Hematopoietic multipotent progenitor cell (in vitro differentiated cells): ENCODE measurements around the gene IRS2.

DNA sequence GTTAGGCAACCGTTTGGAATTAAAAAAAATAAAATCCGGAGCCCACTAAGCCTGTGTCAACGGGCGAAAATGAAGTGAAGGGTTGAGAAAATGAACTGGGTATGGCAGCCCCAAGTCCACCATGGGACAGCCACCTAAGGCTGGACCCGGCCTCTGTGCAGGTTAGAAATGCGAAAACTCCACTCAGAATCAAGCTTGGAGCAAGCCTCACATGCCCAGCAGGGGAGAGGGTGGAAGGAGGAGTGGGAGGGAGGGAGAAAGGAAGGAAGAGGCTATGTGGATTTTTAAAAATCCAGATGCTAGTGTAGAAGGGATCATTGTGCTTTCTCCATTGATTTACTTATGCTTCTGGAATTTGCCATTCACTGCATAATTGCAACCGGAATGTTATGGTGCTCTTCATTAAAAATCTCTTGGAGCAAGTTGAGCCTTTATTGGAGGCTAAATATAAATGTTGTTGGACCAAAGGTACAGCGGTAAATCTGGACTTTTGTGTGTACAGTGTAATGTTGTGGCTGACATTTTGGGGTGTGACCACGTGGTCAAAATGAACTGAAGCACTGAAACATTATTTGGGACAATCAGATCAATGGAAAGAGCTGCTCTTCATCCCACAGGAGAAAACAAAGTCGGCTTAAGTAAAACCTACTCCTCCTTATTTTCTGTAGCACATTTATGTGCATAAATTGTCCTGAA, 101.0 kb downstream of the IRS2 start:
- CAGE, long polyA plus RNA = no peak

GRCh38 chr13:109715844-109716503, 70.4 kb downstream of the IRS2 start:
- CAGE, long polyA plus RNA = no peak

- CAGE, long polyA plus RNA = no peak
Measured at GRCh38 chr13:109764881-109765482, 21.4 kb downstream of the IRS2 start.

- CAGE, long polyA plus RNA = no peak
Measured at GRCh38 chr13:109786420-109786718, at the start of gene IRS2. Gene IRS2, minus strand, starts transcription at chr13:109786583.

- CAGE, long polyA plus RNA = no peak
Measured at GRCh38 chr13:109786719-109787133, 343 bp upstream of the IRS2 start.

GRCh38 chr13:109790122-109790589, 3.8 kb upstream of the IRS2 start:
- CAGE, long polyA plus RNA = no peak

DNA sequence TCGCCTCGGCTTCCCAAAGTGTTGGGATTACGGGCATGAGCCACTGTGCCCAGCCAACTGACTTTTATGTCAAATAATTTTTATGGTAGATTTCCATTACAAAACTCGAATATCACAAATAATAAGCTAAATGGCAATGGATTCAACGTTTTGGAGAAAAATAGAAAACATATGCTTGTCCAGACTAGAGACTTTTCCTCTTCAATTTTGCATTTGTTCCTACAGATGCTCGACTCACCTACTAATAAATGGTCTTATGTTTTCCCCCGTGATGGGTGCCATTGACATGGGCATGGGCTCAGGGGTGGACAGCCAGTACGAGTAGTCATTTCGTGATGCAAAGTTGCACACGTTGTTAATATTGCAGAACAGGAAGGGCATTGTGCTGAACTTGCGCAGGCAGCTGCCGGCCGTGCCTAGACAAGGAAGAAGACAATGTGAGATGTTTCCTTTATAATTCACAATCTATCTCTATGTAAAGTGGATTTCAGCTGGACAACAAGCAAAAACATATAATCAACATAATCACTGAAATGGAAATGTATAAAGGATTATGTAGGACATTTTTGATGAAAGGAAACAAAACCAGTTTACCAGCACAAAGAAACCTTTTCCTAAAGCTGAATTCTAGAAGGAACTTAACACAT, 145.9 kb downstream of the COL4A1 start:
- CAGE, long polyA plus RNA = no peak

DNA sequence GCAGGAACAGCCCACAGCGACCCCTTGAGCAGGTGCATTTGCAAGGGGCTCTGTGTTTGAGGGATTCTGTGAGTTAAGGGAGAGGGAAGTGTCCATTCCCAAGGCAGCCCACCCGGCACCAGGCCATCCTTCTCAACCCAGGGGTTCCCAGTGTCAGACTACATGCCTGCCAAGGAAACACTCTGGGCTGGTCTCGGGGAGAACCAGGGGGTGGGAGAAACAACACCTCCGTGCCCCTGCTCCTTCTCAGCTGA, 135.2 kb downstream of the COL4A1 start:
- CAGE, long polyA plus RNA = no peak

DNA sequence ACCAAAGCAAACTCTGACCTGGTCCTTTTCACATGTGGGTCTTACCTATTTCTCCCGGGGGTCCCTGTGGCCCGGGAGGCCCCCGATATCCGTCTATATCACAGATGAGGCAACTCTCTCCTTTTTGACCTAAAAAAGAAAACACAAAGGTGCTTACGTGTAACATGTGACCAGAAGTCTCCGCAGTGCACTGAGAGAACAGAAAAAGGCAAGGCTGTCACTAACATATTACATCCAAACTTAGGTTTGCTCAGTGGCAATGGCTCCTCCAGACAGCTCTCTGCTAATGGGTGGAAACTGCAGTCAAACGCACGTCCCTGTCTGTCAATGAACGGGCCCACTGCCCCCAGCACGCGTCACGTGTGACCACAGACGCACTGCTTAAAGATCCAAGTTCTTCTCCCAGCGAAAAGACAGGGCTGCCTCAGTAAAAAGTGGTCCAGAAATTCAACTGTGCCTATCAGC, 114.1 kb downstream of the COL4A1 start:
- CAGE, long polyA plus RNA = no peak

- CAGE, long polyA plus RNA = no peak
Measured at GRCh38 chr13:110225894-110226212, 81.1 kb downstream of the COL4A1 start.

DNA sequence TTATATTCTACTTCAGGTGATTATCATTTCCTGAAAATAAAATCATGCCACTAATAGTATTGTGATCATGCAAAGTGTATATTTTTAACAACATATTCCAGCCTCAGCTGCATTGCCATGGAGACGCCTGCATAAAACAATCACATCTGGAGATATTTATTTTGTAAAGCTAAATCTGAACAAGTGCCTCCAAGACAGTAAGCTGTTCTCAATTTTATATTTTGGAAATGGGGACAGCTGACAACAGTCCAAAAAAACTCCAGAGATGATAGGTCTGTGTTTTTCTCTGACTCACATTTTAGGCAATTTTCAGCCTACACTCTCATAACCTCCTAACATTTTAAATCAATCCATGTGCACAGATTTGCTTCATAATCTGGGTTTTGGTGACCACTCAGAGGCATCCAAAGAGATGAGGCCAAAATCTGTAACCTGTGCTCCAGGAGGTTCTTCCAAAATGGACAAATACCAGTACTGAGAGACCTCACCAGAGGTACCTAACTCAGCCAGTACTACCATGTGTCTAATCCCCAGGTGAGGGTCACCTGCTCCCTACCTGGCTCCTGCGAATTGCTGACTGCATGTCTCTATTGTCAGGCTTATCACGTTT, 62.8 kb downstream of the COL4A1 start:
- CAGE, long polyA plus RNA = no peak

GRCh38 chr13:110290291-110290813, 16.6 kb downstream of the COL4A1 start:
- CAGE, long polyA plus RNA = no peak

DNA sequence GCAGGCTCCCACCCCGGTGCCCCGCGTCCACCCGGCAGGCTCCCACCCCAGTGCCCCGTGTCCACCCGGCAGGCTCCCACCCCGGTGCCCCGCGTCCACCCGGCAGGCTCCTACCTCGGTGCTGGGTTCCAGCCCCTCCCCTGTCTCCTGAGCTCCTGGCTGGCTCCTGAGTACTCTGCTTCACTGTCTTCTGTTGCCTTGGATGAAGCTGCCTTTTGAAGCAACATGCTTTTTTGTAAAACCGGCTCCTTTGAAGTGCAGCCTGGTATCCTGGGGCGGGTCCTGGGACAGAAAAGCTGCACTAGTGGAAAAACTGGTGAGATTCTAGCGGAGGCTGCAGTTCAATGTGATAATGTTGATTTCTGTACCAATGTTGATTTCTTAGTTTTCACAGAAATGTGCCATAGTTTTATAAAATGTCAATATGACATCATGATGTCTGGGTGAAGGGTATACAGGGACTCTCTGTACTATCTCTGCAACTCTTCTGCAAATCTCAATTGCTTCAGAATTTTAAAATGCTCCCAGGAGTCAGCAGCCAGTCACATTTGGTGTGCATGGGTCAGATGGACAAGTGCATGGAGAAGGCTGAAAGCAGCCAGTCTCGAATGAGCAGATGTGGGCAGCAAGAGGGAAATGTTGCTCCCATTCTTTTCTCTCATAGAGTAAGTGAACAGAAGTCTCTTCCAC, 6.8 kb downstream of the COL4A2 start:
- CAGE, long polyA plus RNA = no peak

GRCh38 chr13:110319448-110320662, 12.8 kb downstream of the COL4A2 start:
- CAGE, long polyA plus RNA = no peak

GRCh38 chr13:110336437-110337082, 29.5 kb downstream of the COL4A2 start:
- CAGE, long polyA plus RNA = no peak

DNA sequence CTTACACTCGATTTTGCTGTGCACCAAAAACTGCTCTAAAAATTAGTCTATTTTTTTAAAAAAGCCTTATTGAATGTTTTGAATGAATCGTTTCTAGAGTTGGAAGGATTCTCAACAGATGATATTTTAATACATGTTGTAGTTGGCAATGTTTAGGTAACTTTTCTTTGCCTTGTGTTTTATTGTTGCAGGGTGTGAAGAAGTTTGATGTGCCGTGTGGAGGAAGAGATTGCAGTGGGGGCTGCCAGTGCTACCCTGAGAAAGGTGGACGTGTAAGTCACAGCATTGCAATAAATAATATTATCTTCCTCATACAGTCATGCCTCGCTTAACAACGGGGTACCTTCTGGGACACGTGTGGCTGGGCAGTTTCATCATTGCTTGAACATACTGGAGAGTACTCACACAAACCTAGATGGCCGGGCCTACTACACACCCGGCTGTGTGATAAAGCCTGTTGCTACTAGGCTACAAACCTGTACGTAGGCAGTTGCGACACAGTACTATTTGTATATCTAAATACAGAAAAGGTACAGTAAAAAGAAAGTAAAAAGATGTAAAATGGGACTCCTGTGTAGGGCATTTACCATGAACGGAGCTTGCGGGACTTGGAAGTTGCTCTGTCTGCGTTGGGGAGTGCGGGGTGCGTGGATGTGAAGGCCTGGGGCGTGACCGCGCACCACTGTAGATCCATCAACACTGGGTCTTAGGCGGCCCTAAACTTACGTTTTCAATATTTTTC, 50.4 kb downstream of the COL4A2 start:
- CAGE, long polyA plus RNA = no peak

GRCh38 chr13:110387331-110387931, 80.3 kb downstream of the COL4A2 start:
- CAGE, long polyA plus RNA = no peak

DNA sequence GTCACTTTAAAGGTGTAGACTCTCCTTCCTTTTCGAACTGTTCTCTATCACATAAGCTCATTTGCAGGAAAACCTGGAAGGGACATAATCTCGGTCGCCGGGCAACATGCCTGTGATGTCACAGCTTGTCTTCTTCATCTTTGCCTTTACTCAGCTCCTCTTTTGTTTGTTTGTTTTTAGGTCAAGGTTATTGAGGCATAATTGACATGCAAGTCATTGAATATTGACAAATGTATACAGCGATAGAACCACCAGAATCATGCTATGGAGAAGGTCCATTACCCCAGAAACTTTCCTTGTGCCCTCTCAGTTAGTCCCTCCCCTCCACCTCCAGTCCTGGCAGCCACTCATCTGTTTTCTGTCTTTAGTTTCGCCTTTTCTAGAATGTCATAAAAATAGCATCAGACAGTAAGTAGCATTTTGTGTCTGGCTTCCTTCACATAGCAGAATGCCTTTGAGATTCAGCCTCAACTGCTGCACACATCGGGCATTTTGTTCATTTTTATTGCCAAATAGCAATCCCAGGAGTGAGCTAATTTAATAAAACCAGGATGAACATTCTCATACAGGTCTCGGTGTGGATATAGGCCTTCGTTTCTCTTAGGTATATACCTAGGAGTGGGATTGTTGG, 110.3 kb downstream of the COL4A2 start:
- CAGE, long polyA plus RNA = no peak

DNA sequence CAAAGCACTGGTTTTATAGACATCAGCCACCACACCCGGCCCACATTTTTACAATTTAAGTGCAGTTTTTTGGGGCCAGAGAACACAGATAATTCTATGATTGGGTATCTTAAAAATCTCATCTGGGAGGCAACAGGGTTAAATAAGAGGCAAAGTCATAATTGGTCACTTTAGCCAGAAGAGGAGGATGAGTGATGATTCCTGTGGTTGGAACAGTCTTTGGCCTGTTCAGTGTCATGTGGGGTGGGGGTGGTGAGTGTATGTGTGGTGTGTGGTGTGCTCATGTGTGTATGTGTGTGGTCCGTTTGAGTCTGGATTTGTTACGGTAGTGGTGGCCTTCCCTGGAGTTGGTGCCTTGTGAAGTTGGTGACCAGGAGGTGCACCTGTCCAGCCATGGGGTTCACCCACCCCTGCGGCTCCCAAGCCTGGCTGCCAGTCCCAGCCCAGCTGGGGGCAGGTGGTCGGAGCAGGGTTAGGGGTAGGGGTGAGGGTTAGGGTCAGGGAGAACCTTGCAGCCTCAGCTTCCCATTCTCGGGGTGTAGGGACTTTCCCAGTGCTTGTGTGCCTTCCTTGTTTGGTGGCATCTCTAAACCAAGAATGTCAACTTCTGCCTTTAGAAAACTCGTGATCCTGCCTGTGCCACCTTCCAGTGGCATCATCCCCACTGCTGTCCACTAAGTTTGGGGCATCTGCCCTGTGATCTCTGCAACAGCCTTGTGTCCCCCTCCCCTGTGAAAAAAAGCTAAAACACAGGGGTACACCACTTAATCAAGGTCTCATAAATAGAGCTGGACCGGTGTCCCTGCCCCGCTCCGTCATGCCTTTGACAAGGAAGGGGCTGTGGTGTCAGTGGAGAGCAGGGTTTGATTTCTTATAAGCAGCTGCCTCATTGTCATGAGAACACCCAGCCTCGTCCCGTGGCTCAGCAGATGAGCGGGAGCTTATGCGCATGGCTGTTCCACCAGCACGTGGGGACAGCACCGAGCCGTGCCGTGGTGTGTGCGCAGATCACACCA, 97.4 kb downstream of the RAB20 start:
- CAGE, long polyA plus RNA = no peak

- CAGE, long polyA plus RNA = no peak
Measured at GRCh38 chr13:110483455-110483953, 78.0 kb downstream of the RAB20 start.